ENCODE measurements around the genes RGS21 and CFHR5.

GRCh38 chr1:190475015-190475323 lies 2.7 kb downstream of the BRINP3 start:
- PRO-cap, 2 experiments, result no peak in any of the 2 experiments

GRCh38 chr1:192316914-192317296 lies at the start of gene RGS21:
Gene RGS21, plus strand, starts transcription at chr1:192316992.
- PRO-cap, 2 experiments, result no peak in any of the 2 experiments

GRCh38 chr1:192767852-192768092 lies 41.1 kb upstream of the RGS2 start:
- PRO-cap, 2 experiments, result no peak in any of the 2 experiments

DNA sequence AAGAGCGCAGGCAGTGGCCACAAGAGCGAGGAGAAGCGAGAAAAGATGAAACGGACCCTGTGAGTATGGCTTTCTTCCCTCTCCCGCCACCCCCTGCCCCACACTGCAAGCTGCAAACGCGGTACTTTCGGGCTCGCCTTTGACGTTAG lies 158 bp downstream of the RGS2 start:
- PRO-cap, 2 experiments, result no peak in any of the 2 experiments

GRCh38 chr1:192809858-192810821 lies 1.3 kb downstream of the RGS2 start:
- PRO-cap, 2 experiments, result no peak in any of the 2 experiments

- PRO-cap, 2 experiments, result no peak in any of the 2 experiments
Observed at GRCh38 chr1:192904388-192905003, 95.7 kb downstream of the RGS2 start.

DNA sequence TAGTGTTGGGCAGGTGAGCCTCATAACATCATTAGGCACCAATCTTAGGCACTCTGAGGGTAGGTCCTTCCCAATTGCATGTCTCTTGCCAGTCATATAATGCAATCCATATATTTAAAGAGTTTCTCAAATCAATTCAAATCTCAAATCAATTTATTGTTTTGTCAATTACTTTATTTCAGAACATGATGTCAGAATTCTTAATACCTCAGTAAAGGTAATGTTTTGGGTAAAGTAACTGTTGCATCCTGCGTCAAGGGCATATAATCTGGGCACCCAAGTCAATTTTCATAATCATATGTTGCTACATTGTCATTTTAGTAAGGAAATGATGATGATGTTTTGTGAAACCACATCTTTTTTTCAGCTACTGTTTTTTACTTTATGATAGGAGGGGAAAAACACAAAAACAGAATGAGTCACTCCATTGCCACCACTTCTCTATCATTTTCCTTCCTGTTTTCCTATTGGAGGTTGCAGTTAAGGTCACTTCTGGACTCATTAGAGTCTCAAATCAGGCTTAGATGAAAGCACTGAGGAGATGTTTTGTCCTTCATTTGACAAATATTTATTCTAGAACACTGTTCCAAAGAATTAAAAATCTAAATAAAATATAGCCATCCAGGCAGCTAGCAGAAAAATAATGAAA lies 122.6 kb downstream of the UCHL5 start:
- PRO-cap, 2 experiments, result no peak in any of the 2 experiments

DNA sequence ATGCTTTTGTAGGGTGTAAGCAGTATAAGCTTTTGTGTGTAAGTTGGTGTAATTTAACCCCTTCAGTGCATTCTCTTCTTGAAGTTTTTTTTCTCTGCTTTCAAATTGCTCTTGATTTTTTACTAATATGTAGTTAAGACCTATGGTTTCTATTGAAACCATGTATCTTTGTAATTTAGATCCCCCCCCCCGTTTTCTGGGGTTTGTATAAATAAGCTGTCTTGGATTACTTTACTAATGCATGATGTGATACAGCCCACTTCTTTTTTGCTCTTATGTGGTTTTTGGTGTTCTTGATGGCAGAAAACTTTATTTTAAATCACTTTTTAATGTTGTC lies 477 bp upstream of the B3GALT2 start:
- PRO-cap, 2 experiments, result no peak in any of the 2 experiments

- PRO-cap, 2 experiments, result peak in 1 of 2 experiments; most common minus-strand start chr1:193569780 (in 1)
Observed at GRCh38 chr1:193569595-193570222, 383.3 kb upstream of the B3GALT2 start.

DNA sequence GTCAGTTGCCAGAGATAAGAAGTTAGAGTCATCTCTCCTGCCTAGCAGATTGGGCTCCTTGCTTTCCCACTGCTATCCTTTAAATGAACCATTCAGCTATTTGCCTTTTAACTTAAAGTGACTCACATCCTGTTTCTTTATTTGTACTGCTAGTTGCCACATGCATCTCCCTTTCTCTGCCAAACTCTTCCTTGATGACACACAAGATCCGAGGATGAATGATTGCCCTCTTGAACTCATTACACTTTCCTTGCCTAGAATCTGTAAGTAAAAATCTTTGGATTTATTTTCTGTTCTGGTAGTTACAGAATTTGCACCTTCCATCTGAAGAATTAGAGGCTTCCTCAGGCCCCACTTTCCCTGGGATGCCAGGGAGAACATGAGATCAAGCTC lies 427.0 kb downstream of the KCNT2 start:
- PRO-cap, 2 experiments, result no peak in any of the 2 experiments

DNA sequence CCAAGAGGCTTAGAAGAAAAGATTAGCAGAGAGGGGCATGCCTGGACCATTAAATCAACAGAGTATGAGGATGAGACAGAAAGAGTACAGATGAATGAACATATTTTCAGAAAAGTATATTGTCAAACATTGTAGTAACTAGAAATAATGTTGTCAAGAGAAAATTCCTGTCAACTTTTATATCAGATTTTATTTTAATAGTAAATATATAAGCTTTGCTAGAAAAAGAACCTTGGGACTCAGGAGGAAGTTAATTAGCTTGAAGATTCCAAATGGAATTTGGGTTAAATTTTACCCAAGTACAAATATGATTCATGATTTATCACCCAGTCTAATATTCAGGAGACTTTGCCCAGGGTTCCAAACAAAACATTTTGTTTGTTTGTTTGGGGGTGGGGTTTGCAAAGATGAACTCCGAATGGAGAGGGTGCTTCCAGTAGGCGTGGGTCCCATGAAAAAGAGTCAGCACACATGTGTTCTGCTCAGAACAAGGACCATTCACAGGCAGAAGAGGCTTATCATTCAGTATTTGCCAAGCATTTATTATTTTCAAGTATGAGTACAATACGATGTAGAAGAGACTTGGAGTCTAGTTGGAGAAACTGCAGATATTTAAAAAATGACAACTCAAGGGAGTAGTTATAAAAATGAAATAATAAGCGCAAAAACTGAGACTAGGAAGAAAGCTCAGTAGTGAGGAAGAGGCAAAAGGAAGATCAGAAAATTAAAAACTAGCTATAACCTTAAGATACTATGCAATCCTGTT lies 23.5 kb downstream of the KCNT2 start:
- PRO-cap, 2 experiments, result no peak in any of the 2 experiments

GRCh38 chr1:196977077-196977778 lies at the start of gene CFHR5:
Gene CFHR5, plus strand, starts transcription at chr1:196977556.
- PRO-cap, 2 experiments, result no peak in any of the 2 experiments

DNA sequence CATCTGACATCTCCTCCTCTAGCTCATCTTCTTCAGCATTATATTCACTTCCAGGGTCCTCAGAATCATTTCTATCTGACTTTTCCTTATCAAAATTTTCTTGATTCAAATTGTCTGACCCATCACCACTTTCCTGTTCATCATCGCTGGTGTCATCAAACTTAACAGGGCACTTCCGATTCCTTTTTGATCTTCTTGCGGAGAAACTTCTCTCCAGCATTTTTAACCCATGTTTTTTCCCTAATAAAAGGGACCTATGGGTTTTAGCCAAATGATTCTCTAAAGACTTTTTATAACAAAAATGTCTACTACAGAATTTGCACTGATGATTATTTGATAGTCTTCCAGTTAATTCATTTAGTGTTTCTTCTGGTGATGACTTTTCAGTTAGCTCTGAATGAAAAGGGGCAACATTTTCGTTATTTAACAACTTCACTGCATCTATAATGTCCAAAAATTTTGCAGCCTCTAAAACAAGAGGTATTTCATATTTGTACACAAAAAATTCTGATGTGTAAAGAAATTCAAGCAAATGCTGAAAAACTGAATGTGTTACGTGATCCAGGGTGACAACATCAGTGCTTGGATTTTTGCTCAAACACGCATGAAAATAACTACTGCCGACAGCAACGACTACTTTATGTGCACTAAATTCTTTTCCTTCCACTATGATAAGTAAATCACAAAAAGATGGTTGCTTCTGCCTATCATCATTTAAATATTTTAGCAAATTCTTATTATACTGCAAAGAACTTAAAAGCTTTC lies 1.4 kb downstream of the ZBTB41 start:
- PRO-cap, 2 experiments, result no peak in any of the 2 experiments

DNA sequence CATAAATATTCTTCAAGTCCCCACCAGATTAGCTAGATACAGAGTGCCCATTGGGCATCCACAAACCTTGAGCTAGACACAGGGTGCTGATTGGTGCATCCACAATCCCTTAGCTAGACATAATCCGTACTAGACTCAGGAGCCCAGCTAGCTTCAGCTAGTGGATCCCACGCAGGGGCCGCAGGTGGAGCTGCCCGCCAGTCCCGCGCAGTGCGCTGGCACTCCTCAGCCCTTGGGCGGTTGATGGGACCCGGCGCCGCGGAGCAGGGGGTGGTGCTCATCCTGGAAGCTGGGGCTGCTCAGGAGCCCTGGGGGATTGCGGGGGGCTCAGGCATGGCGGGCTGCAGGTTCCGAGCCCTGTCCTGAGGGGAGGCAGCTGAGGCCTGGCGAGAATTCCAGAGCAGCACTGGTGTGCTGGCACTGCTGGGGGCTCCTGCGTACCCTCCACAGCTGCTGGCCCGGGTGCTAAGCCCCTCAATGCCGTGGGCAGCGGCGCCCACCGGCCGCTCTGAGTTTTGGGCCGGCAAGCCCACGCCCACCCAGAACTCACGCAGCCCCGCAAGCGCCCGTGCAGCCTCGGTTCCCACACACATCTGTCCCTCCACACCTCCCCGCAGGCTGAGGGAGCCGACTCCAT lies 87.2 kb downstream of the CRB1 start:
- PRO-cap, 2 experiments, result no peak in any of the 2 experiments

- PRO-cap, 2 experiments, result no peak in any of the 2 experiments
Observed at GRCh38 chr1:197599916-197600740, 175.2 kb downstream of the DENND1B start.

- PRO-cap, 2 experiments, result no peak in any of the 2 experiments
Observed at GRCh38 chr1:197638384-197638669, 137.0 kb downstream of the DENND1B start.

GRCh38 chr1:197703883-197704533 lies 71.3 kb downstream of the DENND1B start:
- PRO-cap, 2 experiments, result no peak in any of the 2 experiments

DNA sequence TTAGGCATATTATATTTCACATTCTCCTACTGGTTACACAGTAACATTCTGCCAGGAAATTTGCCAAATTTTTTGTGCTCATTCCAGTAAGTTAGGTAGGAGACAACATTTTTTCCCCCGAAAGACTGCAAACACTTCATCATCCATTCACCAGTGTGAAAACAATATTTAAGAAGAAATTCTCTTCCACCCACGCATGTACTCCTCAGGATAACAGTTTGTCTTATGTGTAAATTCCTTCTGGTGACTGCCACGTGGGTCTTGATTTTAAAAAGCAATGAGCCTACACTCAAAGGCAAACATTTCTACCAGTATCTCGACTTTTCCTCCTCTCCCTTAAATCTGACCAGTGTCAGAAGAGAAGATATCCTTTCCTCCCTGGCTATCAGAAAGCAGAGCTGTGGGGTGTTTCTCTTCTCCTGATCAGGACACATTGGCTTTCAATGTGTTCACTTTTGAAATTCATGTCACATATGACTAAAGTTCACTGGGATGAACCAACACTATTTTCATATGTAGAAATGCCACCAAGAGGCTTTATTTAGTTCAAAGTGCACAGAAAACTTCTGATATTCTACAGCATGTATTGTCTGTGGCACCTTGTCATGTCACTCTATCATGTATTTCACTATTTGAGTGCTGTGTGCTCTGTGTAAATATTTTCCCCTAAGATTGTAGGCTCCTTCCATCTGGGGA lies 38.5 kb downstream of the LHX9 start:
- PRO-cap, 2 experiments, result no peak in any of the 2 experiments

DNA sequence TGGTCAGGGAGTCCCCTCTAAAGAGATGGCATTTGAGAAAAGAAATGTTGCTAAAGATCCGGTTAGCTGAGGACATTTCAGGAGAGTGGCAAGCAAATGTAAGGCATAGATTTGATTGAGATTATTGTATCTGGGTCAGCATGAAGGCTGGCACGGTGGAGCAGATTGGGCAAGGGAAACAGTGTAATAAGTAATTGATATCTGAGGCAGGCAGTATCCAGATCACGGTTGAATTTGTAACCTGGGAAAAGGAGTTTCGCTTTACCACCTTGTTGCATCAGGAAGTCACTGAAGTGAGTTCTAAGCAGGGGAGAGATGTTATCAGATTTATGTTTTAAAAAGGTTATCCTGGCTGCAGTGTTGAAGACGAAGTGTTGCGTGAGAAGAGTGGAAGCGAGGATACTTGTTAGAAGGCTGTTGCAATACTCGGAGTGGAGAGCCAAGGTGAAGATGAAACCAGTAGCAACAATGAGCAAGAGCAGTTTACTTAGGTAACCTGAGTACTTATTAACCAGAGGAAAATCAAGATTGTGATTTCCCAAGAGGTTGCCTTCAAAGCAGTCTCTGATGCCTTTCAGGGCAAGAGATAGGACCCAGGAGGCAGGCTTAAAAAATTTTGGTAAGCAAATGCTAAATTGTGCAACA lies 77.8 kb downstream of the LHX9 start:
- PRO-cap, 2 experiments, result no peak in any of the 2 experiments

DNA sequence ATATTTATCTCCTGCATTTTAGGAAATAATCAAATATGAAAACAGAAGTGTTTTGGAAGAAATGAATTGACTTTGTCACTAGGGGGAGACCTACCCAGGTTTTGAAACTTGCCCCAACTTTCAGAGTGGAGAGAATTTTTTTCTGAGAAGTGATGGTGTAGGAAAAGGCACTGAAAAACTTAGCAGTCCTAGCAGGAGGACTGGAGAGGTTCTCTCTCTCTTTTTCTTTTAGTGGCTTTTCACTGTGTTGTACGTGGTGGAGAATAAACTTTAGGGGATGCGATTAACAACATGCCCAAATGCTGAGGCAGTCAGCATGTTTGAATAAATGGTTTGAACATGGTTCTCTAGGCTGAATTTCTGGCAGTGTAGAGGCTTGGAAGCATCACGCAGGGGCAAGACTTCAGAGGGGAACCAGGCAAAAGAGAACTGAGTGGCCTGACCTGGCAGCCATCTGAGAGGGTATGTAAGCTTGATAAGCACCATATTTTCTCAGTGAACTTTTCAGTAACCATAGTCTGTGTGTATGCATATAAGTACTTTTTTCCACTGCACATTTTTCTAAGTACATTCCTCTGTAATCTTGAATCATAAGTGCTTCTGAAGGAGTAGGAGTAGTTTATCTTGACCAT lies 68.2 kb upstream of the NEK7 start:
- PRO-cap, 2 experiments, result no peak in any of the 2 experiments